OVCAR3 (cell line): ENCODE measurements around a stretch of chr10.

DNA sequence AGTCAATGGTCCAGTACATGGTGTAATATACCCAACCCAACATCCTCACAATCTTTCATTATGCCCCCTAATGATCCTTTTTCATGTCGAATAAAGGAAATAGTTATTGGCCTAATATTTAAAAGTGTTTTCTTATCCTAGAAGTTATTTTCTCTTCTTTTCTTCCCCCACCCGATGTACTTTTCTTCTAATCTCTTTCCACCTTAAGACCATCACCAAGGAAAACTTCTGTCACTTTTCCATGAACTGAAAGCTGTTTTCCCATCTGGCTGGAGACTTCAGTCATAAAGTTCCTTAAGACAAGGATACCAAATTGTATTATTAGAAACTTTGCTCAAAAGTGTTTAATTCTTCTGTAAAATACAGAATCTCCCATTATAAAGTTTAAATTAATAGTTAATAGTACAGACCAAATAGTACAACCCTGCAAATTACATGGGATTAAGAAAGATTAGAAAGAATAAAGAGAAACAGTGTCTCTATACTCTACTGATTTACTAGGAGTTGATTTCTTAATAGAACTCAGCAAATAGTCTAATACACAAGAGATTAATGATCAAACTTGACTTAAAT lies 238.5 kb upstream of the CCDC6 start:
- RRBS = no CpG with 5 or more reads among the region's 2 CpGs

- RRBS = no CpG with 5 or more reads among the region's 10 CpGs
These were observed 152.6 kb downstream of the ANK3 start for GRCh38 chr10:60236807-60237756.

- RRBS = no CpG with 5 or more reads among the region's 1 CpG
These were observed 93.6 kb downstream of the ANK3 start for GRCh38 chr10:60296048-60296575.

GRCh38 chr10:60299878-60300914 lies 89.5 kb downstream of the ANK3 start:
- RRBS = no CpG with 5 or more reads among the region's 12 CpGs

DNA sequence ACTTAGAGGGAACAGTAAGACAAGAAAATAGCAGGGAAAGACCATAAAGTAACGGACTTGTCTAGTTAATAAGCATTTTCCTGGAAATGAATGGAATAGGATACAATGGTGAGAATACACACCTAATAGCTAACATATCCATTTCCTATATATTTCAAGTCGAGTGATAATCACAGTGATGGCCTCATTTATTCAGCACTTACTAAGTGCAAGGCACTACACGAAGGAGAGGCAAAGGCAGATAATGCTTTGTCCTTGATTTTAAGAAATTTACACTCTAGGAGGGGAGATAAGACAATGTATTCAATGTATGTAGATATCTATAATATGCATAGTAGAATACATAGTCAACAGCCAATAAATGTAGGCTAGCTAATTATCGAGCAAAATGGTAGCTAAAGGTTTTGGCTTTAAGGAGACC lies 39.8 kb downstream of the ANK3 start:
- RRBS = no CpG with 5 or more reads among the region's 4 CpGs

- RRBS = no CpG with 5 or more reads among the region's 12 CpGs
These were observed 182.9 kb upstream of the ANK3 start for GRCh38 chr10:60572290-60573231.

- RRBS = no CpG with 5 or more reads among the region's 2 CpGs
These were observed 32.6 kb downstream of the CDK1 start for GRCh38 chr10:60810748-60811319.

DNA sequence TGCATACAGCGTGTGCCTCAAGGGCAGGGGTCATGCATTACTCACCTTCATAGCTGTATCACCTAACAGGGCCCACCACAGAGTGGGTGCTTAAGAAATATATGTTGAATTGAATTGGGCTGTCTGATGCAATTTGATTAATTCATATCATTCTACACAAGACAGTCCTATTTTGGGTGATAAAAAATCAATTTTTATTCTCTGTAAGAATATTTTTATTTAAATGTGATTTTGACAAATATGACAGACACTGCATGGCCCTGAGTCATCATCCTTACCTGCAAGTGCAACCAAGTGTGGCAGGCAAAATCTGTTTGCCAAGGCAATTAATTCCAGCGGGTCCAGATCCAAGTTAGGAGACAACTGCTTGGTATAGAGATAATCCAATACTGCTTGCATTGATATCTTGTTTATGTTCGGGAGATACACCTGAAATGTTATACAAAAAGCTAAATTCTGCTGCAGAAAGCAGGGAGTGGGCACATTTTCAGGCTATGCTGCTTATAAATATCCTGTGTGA lies 66.3 kb downstream of the RHOBTB1 start:
- RRBS = no CpG with 5 or more reads among the region's 3 CpGs

DNA sequence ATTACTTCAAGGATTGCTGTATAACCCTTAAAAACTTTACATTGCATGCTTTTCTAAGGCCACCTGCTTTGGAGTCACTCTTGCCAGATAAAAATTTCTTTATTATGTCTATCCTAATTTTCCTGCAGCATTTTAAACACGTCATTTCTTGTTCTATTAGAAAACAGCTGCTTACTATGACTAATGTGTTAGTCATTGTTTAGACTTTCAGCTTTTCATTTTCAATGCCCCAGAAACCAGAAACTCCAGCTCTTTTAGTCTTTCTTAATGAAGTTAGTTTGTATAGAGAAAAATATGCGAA lies 20.4 kb upstream of the RHOBTB1 start:
- RRBS = no CpG with 5 or more reads among the region's 2 CpGs

DNA sequence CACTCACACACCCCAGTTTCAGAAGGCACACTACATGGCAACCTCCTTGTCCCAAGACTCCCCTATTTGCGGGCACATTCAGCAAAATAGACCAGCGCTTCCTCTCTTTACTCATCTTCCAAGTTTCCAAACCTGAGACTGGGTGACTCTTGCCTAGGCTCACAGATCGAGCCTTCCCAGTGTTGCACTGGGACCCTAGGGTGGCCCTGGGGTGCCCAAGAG lies 757 bp downstream of the TMEM26 start:
- RRBS = no CpG with 5 or more reads among the region's 3 CpGs

- RRBS = no CpG with 5 or more reads among the region's 19 CpGs
These were observed 3.9 kb upstream of the ARID5B start for GRCh38 chr10:61897455-61898164.

DNA sequence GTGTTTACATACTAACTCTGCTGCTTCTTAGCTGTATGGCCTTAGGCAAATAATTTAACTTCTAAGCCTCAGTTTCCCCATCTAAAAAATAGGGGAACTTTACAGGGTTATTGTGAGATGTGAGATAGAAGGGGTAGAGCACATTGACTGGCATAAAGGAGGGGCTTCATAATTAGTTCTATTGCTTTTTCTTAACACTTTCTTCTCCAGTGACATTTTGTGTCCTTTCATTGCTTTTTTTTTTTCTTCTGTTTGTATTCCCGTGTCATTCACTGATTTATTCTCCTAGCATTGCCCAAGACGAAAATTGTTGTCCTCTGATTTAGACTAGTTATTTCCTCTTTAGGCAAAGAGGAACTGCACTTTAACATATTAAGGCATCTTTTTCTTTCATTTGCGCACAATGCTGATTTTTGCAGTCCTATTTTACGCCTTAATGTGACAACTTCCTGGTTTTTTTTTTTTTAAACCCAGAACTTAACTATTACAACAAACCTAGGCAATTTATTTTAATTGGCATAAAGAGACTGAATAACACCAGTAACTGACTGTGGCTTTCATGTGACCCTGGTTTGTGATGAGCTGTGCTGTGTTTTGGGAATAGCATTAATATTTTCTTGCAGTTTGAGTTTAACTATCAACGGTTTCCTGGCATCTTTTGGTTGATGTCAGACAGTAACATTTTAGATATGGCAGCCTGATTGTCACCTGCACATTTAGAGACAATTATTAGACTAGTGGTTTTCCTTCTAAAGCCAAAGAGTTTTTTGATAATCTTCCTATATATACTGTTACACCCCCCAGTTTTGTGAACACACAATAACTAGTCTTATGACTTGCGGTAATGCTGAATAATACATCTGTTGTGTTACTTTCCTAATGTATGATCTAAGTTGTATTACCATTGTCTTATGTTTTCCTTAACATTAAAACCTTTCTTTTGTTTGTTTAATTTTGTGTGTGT lies 39.8 kb downstream of the ARID5B start:
- RRBS = no CpG with 5 or more reads among the region's 6 CpGs

DNA sequence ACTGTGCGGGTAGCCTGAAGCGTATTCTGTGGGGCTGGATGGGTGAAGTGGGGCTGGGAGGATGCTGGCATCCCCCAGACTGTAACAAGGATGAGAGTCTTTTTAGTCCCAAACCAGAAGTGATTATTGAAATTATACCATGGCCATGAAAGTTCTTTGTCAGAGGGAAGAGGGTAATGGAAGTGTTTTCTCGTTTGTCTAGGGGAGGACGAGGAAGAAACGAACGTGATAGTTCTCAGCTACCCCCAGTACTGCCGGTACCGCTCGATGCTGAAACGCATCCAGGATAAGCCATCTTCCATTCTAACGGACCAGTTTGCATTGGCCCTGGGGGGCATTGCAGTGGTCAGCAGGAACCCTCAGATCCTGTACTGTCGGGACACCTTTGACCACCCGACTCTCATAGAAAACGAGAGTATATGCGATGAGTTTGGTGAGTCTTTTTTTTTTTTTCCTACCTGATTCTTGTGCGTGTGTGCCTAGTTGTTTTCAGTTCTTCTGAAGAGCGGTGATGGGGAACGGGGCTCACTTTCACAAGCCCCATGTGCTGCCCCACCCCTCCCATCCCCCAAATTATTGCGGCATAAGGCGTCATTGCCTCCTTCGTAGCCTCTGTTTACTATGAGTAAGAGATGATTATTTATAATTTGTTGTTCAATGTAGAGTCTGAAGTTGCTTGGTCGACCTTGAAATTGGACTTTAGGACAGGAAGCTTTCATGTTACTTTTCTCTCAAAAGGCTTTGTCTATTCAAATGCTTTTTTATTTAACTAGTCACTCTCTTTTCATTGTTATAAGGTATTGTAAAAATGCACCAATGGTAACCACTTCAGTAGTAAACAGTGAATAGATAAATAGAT lies 98.6 kb downstream of the ARID5B start:
- RRBS = no CpG with 5 or more reads among the region's 22 CpGs

GRCh38 chr10:62608537-62608955 lies 196.0 kb upstream of the ADO start:
- RRBS = no CpG with 5 or more reads among the region's 16 CpGs

DNA sequence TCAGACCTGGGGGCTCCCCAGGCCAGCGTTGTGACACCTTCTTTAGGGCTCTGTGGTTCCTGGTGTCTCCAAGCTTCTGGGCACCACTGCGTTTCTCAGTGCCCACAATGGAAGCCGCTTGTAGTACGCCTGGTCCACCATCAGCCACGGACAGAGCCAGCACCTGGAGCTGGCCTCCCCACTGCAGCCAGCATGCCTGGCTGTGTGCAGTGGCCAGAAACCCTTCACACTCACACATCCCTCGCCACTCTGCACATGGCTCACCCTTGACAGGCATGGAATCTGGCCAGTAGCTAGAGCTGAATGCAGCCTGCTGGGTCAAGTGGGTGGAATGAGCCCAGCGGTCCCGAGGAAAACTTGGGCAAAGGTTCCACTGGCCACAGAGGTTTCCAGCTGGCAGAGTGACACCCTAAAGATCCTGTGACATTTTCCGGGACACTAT lies 146.0 kb upstream of the ADO start:
- RRBS = no CpG with 5 or more reads among the region's 9 CpGs

DNA sequence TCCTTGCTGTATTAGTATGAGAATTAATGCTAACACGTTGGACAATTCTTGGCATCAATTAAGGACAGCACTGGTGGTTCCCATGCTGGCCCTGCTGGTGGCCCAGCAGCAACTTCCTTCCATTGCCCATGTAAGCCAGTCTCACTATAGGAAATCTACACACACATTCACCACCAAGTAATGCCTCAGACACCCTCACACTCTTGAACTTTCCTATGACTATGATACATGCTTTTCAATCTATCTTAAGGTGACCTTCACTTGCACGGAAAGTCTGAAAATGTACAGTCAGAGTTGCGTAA lies 123.4 kb upstream of the ADO start:
- RRBS = no CpG with 5 or more reads among the region's 3 CpGs

GRCh38 chr10:63135063-63135780 lies 2.1 kb downstream of the NRBF2 start:
- RRBS = no CpG with 5 or more reads among the region's 18 CpGs

DNA sequence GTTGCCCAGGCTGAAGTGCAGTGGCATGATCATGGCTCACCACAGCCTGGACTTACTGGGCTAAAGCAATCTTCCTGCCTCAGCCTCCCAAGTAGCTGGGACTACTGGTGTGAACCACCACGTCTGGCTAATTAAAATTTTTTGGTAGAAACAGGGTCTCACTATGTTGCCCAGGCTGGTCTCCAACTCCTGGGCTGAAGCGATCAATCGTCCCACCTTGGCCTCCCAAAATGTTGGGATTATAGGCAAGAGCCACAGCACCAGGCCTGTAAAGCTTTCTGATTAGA lies 54.3 kb downstream of the NRBF2 start:
- RRBS = no CpG with 5 or more reads among the region's 3 CpGs